PC-3 (cell line): ENCODE results near the gene MR1.

DNA sequence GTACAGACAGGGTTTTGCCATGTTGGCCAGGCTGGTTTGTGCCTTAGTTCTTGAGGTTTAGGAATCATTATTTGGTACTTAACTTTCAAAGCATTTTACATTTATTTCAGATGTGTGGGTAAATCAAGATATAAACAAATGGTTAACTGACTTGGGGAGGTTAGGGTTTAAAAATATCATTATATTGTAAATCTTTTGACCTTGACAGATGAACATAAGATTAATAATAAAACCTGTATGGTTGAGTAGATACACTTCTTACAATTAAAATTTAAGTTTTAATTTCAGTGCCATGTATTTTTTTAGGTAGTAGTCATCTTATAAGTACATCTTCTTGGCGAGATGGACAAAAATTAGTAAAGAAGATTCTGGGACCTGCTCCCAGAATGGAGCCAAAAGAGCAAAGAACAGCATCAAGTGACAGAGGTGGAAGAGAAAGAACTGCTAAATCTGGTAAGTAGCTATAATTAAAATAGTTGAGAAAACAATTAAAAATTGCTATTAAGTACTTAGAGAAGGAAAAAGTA is 57.1 kb downstream of the CEP350 start:
- RAMPAGE, long total RNA: no peak

- RAMPAGE, long total RNA: no peak
Observed at GRCh38 chr1:180052933-180053181, 98.2 kb downstream of the CEP350 start.

DNA sequence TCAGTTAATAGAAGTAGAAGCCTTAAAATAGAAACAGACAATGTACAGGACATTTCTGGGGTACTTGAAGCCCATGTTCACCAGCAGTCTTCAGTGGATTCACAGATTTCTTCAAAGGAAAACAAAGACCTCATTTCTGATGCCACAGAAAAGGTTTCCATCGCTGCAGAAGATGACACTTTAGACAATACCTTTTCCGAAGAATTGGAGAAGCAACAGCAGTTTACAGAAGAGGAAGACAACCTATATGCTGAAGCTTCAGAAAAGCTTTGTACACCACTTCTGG is 60.7 kb upstream of the QSOX1 start:
- RAMPAGE, long total RNA: no peak

GRCh38 chr1:180192531-180192946 is 37.5 kb upstream of the LHX4 start:
- RAMPAGE, long total RNA: no peak

GRCh38 chr1:180196017-180196845 is 33.8 kb upstream of the LHX4 start:
- RAMPAGE, long total RNA: no peak

DNA sequence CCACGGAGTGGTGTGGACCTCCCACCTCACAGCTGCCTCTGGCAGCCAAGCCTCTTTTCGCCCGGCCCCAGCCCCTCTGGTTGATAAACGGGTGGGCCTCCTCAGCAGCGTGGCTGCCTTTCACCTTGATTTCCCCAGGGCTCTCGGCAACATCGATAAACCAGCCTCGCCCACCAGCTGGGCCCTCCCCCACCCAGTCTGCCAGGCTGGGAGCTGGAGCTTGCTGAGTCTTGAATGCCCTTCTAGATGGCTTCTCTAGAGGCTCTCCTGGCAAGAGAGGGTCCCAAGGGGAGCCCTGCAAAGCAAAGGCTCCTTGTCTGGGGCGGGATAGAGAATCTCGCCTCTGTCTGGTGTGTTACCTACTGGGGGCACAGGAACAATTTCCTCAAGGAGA is 31.0 kb upstream of the LHX4 start:
- RAMPAGE, long total RNA: no peak

GRCh38 chr1:180502771-180503319 is 468 bp upstream of the ACBD6 start:
- RAMPAGE, long total RNA: no peak

DNA sequence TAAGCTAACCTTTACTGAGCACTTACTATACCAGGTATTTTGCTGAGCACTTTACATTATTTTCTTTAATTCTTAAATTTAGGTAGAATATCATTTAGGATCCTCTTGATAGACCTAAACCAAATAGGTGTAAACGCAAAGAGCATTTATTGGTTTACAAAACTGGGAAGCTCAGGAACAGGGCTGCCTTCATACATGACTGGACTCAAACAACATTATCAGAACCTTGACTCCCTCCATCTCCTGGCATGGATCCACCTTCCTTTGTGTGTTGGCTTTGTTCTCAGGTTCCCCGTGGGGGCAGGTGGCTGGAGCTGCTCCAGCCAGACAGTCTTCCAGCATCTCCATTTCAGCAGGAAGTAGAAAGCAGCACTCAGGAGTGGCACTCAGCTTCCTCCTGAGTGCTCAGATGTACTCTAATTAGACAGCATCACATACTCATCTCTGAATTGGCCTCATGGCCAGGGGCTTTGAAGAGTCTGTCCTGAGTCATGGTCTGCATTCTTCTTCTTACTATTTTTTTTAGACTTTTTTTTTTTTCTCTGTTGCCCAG is 45.3 kb upstream of the XPR1 start:
- RAMPAGE, long total RNA: no peak

GRCh38 chr1:180603027-180603664 is 28.7 kb upstream of the XPR1 start:
- RAMPAGE, long total RNA: no peak

GRCh38 chr1:180917202-180917764 is 4.6 kb downstream of the KIAA1614 start:
- RAMPAGE, long total RNA: no peak

DNA sequence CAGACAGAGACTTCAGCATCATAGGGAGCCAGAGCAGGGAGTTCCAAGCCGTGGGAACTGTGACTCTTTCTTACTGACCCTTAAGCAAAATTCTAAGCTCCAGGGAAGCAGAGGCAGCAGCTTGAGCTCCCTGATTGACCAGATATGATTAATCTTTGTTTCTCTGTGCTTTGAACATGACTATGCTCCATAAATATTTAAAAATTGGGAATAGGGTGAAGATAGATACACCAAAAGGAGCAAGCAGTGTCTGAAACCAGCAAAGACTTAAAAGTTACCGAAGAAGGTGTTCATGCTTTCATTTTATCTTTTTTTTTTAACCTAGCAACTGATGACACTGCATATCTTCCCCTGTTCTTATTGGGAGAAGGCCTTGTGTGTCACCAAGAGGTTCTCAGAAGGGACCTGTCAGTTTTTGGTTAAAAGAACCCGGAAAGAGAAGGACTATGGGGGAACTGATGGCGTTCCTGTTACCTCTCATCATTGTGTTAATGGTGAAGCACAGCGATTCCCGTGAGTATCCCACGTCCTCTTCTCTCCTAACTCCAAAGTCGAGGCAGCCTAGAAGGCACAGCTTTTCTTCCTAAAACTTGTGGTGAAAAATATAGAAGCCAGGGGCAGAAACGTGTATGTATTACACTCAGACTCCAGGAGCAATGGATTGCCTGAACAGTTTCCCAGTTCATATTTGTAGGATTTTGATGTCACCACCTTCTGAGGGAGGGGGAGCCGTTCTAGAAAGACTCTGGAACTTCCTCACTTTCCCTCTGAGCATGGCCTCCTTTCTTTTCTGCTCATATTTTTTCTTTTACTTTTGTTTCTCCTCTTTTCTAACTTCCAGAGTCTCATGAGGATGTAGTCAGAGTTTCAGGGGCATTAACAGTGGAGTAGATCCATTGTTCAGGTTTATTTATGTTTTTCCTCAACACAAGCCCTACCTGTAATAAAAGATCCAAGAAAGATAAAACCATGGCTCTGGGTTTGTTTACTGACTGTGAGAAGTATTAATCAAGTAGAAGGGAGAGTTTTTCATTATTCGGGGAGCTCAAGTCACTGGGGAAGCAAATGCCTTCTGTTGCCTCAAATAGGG is at the start of gene MR1:
Gene MR1, plus strand, starts transcription at position 422 of the 1,090 bp plus-strand sequence.
- RAMPAGE, long total RNA: no peak

DNA sequence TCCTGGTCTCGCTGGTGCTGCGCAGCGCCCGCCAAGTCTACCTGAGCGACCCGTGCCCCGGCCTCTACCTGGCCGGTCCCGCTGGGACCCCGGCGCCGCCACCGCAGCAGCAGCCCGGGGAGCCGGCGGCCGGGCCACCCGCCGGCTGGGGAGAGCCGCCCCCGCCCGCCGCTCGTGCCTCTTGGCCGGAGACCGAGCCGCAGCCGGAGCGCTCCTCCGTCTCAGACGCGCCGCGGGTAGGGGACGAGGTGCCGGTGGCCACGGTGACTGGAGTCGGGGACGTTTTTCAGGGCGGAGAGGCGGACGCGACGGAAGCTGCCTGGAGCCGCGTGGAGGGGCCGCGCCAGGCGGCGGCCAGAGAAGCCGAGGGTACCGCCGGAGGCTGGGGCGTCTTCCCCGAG is 503 bp downstream of the IER5 start:
- RAMPAGE, long total RNA: no peak

- RAMPAGE, long total RNA: no peak
Observed at GRCh38 chr1:181091205-181091926, 2.9 kb downstream of the IER5 start.

GRCh38 chr1:181104476-181105503 is 16.3 kb downstream of the IER5 start:
- RAMPAGE, long total RNA: no peak

DNA sequence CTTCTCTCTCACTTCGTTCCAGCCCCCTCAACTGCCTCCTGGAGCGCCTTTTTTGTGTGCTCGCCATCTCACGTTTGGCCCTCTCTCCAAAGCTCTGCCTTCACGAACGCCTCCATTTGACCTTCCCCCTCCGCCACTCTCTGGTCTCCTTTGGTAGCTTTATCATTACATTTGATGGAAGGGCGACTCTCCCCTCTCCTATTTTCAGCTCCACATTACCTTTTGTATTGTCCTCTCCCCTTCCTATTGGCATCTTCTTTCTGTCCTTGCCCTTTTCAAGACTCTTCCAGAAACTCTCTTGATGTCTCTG is 17.3 kb downstream of the IER5 start:
- RAMPAGE, long total RNA: no peak

DNA sequence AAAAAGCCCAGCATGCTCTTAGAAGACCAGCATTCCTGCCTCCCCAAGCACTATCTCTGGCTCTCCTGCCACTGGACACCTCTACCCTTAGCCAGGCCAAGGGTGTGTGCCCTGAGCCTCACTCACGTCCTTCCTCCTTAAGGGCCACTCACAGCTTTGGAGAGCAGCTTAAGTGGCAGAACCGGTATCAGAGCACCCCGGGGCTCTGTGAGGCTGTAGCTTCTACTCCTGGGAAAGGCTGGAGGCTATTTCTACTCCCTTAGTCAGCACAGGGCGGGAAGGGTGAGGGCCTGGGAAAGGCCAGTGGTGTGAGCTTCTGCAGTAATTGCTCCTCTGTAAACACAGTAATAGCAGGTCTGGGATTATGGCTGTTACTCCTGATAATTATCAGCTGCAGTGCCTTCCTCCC is 29.1 kb downstream of the IER5 start:
- RAMPAGE, long total RNA: no peak

DNA sequence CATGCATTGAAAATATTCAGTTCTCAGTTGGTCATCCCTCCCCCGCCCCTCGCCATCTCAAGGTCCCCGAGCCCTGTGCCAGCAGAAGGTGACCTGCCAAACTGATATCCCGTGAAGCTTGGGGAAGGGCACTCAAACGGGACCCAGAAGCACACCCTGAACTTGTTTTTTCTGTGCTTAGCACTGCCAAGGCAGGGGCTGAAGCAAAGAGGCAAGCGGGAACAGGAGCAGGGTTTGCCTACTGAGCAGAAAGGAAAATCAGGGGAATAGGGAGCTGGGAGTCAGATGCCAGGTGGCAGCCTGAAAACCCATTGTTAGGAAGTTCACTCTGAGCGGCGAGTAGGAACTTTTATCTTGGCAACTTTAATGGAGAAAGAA is 68.0 kb upstream of the ZNF648 start:
- RAMPAGE, long total RNA: no peak

DNA sequence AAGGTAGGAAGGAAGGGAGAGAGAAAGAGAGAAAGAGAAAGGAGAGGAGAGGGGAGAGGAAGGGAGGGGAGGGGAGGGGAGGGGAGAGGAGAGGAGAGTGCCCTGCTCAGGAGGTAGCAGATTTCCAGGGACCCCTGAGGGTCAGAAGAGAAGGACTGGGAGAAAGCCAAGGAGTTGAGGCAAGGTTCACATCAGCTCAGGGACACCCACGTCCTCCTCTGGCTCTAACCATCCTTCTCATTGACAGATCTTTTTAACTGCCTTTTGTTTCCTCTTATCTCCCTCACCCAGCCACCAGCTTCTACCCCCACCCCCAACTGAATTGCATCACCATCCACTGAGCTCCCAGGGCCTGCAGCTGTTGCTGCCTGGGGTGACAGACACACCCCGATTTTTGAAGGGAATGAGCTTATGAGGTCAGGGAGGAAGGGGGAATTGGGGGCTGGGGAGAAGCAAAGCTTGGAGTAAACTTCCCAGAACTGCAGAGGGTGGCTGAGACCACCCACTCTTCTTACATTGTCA is 91.6 kb downstream of the GLUL start:
- RAMPAGE, long total RNA: no peak

- RAMPAGE, long total RNA: no peak
Observed at GRCh38 chr1:182315112-182315594, 76.4 kb downstream of the GLUL start.

DNA sequence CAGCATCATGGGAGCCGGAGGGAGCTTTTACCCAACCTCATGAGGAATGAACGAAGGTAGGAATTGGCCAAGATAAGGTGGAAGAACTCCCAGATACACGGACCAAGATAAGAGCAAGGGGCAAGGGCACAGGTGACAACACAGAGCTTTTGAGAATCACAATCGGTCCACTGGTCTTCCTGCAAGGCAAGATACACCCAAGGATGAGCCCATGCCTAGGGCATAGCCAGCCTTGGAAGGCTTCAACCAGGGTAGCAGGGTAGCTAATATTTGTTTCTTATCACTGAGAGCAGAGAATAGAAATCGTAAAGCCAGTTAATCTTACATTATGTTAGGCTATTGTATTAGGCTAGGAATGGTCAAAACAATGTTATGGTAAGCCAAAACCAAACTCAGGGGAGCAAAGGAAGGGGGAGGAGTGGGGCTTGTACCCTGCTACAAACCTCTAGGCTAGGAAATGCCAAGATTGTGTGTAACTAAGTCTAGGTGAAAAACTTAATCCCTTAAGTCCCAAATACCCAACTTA is 9.3 kb downstream of the GLUL start:
- RAMPAGE, long total RNA: no peak